Lower leg skin (tissue), 2 donors: ENCODE measurements around the genes AKR1C2 and AKR1C3.

DNA sequence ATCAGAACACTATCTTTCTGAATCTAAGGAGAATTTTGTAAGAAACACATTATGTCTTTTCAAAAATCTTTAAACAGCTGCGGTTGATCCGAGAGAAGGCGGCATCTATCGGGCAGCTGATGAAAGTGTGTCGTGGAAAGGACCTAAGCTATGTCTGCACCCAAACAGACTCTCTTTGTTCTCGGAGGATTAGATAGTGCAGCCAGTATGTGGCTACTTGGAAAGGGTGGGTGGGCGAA lies 509.9 kb upstream of the AKR1E2 start:
- PRO-cap: no peak
- RAMPAGE, long total RNA, 2 experiments: no peak in any of the 2 experiments

DNA sequence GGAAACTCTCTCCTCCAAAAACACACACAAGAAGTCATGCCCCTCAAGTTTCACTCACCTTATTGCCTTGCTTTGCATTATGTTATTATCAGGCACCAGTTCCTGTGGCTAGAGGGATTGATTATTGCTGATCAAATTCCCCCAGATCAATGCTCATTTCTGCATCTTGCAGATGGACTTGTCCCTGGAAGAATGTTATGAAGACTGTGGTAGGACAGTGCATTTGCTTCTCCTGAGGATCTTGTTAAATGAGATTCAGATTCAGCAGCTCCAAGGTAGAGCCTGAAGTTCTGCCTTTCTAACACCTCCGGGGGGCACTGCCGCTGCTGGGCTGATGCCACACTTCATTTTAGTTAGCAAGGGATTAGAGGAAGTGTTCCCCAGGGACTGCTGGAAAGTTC lies 434.5 kb upstream of the AKR1E2 start:
- PRO-cap: no peak
- RAMPAGE, long total RNA, 2 experiments: no peak in any of the 2 experiments

- PRO-cap: no peak
- RAMPAGE, long total RNA, 2 experiments: no peak in any of the 2 experiments
Measured at GRCh38 chr10:4725712-4726473, 100.1 kb upstream of the AKR1E2 start.

DNA sequence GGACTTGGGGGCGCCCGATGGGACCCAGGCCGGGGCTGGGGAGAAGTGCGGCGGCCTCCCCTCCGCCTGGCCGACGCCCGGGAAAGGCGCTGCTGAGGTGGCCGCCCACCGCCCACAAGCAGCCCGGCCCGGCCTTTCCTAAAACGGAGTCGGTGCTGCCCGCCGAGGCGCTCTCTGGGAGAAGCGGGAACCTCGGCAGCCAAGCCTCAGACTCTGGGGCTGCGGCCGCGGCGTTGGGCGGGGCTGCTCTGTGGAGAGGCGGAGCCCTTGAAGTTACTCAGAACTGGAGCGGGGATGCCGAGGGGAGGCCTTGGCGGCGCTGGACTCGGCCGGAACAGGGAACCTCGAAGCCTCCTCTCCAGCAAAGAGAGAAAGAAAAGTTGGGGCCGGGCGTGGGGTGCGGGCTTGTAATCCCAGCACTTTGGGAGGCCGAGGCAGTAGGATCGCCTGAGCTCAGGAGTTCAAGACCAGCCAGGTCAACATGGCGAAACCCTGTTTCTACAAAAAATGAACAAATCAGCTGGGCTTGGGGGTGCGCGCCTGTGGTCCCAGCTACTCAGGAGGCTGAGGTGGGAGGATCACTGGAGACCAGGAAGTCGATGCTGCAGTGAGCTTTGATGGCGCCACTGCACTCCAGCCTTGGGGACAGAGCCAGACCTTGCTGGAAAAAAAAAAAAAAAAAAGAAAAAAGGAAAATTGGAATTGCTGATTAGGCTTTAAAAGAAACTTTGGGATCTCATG lies 574 bp downstream of the AKR1E2 start:
- PRO-cap: bidirectional peak, plus-strand start at position 280 of the sequence, minus-strand start at position 208 of the sequence
- RAMPAGE, long total RNA, 2 experiments: no peak in any of the 2 experiments

DNA sequence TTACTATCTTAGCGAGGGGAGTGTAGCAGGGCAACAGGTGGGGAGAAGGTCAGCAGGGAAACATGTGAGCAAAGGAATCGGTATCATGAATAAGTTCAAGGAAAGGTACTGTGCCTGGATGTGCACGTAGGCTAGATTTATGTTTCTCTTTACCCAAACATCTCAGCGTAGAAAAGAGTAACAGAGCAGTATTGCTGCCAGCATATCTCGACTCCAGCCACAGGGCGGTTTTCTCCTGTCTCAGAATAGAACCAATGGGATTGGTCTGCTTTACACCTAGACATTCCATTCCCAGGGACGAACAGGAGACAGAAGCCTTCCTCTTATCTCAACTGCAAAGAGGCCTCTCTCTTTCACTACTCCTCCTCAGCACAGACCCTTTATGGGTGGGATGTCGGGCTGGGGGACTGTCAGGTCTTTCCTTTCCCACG lies 60.1 kb upstream of the AKR1C1 start:
- PRO-cap: no peak
- RAMPAGE, long total RNA, 2 experiments: no peak in any of the 2 experiments

DNA sequence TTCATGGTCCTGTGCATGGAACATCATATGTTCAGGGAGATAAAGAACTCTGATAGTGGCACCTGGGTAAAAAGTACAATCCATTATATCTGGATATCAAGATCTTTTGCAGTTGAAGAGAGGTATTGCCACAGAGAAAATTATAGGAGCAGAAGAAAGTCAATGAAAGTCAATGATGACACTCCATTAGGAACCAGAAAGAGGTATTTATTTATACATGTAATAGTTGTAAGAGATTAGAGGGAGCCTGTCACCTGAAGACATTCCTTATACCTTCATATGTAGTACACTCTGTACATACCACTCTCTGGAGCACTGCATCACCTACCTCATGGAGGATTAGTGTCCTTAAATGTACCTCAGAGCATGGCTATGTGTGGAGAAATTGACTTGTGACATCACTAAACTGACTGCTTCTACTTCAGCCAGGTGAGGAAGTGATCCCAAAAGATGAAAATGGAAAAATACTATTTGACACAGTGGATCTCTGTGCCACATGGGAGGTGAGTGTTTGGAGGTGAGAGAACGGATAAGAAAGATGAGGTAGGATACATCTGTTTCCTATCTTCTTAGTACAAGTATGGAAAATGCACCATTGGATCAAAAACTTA lies 4.8 kb downstream of the AKR1C1 start:
- PRO-cap: no peak
- RAMPAGE, long total RNA, 2 experiments: no peak in any of the 2 experiments

GRCh38 chr10:4982544-4983241 lies 19.5 kb downstream of the AKR1C1 start:
- PRO-cap: no peak
- RAMPAGE, long total RNA, 2 experiments: no peak in any of the 2 experiments

GRCh38 chr10:5003416-5004089 lies at the start of gene AKR1C2:
AKR1C2 (minus strand) TSS chr10:5003857.
- PRO-cap: unidirectional peak, minus-strand start at chr10:5003617; unidirectional peak, minus-strand start at chr10:5003860
- RAMPAGE, long total RNA, 2 experiments: start-site peak on the minus strand in 2 of 2 experiments, at chr10:5003850-5003860 at its widest, 36 to 55 reads per replicate

DNA sequence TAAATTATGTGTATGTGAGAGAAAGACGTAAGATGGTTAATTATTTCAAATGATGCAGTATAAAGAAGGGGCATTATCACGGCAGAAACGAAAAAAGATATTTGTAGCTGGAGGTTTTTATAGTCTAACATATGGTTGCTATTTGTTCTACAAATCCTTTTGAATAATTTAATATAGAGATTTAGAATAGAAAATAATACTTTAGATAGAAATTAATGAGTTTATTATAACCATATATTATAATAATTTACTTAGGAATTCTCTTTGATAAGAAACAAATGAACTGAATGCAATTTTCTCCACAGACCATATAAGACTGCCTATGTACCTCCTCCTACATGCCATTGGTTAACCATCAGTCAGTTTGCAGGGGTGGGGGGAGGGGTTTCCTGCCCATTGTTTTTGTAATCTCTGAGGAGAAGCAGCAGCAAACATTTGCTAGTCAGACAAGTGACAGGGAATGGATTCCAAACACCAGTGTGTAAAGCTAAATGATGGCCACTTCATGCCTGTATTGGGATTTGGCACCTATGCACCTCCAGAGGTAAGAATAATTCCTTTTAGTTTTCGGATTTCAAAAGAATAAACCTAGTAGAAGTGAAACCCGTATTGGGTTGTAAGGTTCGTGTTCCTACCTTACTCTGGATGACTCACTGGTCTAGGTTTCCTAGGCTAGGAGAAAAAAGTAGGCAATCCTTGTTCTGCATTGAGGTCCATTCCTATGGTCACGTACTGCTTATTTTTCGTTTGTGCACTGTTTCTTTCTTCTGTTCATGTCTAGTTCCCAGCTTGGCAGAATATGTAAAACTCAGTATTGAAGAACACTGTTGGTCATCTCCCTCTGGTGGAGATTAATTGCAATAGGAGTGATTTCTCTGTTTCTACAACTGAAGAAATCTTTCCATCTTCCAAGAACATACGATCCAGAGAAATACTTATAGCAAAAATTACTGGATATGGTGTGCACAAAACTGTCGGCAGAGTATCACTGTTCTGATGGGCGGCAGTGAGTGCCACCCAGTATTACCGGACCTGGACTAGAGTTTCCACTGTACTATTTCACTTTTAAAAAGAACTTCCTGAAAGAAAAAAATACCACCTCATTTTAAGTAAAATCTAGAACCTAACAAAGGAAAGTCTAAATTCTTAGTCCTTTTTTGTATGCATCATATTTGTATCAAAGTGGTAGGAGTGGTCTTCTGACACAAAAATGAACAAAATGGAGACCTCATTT lies at the start of gene AKR1C3:
AKR1C3 (plus strand) TSS at position 430 of the 1,234 bp plus-strand sequence.
- PRO-cap: no peak
- RAMPAGE, long total RNA, 2 experiments: start-site peak on the plus strand in 2 of 2 experiments, centred at positions 420 to 437 of the sequence, 71 to 108 reads per replicate

DNA sequence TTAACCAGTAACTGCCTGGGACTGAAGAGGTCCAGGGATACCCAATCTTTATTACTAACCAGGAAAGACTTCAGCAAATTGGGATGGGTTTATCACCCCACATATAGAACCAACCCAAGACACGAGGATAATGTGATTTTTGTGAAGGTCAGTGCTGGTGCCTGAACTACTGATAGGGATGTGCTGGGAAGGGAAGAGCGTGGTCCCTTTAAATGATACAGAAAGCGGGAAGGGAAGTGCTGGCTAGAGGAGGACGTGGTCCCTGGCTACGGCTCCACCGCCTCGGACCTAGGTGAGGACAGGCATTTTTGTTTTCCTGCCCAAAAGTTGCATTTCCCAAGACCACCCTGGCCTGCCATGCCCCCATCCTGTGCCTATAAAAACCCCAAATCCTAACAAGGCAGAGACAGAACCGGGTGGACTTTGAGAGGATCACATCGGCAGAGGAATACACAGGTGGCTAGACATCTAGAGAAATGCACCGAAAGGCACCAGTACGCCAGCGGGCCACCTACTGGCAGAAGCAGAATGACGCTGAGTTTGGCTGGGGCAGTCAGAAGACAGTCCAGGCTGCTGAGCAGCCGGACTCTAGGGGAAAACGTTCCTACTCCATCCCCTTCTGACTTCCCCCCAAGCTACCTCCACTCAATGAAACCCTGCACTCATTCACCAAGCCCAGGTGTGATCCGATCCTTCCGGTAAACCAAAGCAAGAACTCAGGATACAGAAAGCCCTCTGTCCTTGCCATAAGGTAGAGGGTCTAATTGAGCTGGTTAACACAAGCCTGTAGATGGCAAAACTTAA lies 2.7 kb downstream of the AKR1C4 start:
- PRO-cap: no peak
- RAMPAGE, long total RNA, 2 experiments: no peak in any of the 2 experiments

DNA sequence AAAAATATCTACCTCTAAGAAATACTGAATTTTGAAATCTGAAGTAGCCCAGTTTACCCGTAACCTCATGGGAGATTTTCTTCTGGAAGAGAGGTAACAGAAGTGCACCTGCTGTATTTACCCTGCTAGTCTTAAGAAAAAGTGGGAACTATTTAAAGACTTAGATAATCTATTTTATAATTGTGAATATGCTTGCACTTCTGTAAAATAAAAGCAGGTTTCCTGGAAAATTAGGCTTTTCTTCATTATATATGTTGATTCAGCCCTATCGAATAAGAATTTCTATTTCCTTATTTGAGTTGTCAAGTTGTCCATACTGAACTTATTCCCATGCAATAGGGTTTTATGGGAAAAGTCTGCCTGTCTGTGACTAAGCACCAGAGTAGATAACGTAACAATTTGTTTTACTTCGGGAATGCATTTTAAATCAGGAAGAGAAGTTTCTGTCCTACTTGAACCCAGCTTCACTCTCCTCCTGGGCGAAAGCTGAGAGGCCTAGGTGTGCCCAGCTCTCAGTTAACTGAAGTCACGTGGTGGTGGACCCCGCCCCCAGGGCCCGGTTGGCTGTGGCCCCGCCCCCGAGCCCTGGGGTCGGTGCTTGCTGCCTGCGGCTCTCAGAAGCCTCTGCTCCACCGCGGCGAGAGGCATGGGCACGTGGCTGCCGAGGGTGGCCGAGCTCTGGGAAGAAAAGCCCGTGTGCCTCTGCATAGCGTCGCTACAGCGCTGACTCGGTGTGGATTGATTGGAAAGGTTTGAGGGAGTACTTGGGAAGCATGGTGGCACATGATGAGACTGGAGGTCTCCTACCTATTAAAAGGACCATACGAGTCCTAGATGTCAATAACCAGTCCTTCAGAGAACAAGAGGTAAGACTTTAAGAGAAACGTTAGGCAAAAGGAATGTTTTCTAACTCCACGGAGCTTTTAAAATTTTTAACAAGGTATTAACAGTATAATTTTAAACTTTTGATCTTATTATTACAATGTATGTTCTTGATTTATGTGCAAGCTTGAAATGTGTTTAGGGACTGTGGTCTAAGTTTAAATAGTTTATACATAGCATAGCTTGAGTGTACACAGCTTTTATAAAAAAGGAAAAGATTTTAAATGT lies 34.0 kb downstream of the NET1 start:
- PRO-cap: bidirectional peak, plus-strand start at position 627 of the sequence, minus-strand start at position 477 of the sequence
- RAMPAGE, long total RNA, 2 experiments: start-site peak on the plus strand in 1 of 2 experiments, centred at position 626 of the sequence, 93 reads per replicate

DNA sequence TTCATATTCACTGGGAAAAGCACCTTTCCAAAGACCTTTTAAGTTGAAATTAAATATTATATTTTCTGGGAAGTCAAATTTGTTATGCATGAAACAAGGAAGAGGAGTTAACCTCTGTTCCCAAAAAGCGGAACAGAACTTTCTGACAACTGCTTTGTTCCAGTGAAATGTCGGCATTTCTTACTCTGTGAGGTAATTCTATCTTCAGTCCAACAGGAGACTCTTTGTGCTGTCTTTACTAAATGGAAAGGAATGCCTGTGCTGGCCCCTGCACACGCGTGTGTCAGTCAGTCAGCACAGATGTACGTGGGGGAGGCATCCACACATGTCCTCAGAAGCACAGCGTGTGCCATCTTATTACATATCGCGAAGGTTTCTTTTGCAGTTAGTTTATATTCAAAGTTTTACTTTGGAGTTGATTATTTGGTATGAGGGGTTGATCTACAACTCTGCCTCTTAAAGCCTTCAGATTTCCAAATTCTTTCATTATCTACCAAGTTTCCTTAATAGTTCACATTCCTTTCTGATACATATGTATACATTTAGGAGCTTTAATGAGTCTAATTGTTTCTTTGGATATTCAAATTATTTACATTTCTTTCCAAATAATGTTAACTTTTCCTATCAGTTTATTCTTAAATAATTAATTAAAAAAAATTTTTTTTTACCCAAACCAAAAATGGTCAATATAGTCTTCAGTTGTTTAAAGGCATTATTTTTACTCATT lies 37.6 kb downstream of the NET1 start:
- PRO-cap: no peak
- RAMPAGE, long total RNA, 2 experiments: no peak in any of the 2 experiments

GRCh38 chr10:5456471-5457186 lies 42.7 kb downstream of the CALML5 start:
- PRO-cap: no peak
- RAMPAGE, long total RNA, 2 experiments: no peak in any of the 2 experiments

DNA sequence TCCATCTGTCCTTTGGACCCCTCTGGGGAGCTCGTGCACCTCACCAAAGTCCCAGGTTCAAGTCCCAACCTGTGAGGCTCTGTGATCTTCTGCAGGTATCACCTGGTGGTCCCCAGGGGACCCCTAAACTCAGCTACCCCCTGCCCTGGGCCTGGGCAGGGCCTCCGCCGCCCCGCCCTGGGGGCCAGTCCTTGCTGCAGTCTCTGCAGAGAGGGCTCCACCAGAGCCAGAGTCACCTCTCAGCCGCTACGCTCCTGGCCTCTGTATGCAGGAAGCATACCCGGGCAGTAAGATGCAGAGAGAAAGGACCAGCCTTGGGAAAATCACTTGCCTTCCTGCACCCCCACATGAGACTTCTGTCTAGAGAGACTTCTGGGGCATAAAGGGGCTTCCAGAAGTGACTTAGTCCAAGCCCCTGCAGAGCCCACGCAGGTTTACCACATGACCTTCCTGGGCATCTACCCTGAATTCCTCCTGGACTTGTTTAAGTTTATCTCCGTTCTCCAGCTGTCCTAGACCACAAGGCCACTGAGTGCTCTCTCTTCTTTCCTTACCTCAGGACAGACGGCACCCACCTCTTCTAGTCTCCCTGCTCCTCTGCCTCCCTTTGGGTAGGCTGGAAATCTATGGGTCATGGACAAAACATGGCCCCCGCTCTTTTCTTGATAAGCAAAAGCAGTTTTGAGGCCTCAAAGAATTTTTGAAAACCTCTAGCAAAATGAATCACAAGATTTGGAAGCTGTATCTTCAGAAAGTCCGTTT lies 21.2 kb downstream of the CALML5 start:
- PRO-cap: no peak
- RAMPAGE, long total RNA, 2 experiments: no peak in any of the 2 experiments

DNA sequence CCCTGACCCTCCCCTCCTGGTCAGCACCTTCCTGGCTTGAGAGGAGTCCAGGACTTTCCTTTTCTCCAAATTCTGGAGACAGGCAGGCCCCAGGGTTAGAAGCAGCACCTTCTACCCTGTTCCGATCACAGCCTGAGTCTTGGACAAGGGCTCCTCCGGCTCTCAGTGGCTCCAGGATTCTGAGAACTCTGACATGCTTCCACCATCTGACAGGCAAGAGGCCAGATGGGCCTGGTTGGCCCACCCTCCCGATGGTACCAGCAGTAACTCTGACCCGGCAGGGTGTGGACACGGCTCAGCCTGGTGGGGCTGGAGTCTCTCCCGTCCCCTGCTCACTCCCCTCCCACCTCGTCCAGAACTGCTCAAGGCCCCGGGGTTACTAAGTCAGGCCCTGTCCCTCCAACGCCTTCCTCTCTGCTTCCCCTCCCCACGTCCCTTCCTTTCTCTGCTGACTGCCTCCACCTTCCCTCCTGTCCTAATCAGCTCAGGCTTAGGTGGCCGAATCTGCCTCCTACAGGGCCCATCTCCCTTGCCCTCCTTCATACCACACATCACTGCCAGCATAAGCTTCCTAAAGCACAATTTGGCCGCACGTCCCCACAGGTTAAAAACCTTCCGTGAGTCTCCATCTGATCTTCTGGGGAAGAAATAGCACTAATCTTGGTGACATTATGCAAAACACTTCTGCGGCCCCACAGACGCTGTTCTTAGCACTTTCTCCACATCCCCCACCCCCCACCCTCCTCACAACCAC lies 12.5 kb downstream of the CALML5 start:
- PRO-cap: no peak
- RAMPAGE, long total RNA, 2 experiments: no peak in any of the 2 experiments

DNA sequence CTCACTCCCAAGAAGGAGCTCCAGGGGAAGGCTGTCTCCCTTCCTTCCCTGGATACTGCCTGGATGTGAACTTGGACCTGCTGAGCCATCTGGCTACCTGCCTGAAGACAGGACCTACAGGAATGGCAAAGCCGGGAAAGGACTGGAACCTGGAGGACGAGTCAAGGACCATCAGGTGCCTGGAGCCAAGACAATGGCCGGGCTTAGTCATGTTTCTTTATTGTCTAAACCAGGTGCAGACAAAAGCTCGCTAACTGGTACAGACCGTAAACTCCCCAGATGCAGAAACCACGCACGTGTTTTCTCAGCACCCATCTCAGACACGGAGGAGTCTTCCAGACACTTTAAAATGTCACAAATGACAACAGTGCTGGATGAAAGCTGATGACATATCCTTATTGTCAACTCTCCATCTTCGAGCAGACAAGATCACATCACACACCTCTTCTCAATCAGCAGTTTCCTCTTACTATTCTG lies 12.1 kb downstream of the ASB13 start:
- PRO-cap: no peak
- RAMPAGE, long total RNA, 2 experiments: no peak in any of the 2 experiments

GRCh38 chr10:5712606-5713337 lies 28.1 kb downstream of the TASOR2 start:
- PRO-cap: no peak
- RAMPAGE, long total RNA, 2 experiments: no peak in any of the 2 experiments

DNA sequence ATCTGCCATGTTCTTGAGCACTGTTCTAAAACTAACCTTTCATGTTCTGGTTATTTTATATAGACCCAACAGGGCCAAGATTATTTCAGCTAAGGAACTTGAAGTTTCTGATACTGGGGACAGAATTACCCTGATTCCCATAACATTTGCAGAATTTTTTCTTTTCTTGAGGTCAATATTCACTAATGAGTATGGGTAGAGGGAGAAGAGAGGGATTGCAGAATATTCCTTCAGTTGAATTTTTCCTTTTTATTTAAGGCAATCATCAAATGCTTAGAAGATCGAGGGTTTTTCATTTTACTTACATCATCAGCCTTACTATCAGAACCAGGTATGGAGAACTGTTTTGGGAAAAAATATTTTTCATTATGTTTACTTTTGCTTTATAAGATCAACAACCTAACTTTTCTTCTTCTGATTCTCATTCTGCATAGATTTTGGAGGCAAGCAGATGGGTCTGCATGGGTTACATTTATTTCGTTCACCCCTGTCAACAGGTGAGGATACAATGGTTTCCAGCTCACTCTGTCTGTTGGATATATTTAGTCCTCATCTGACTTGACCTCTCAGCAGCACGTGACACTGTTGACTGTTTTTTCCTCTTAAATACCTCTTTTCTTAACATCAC lies 42.1 kb downstream of the TASOR2 start:
- PRO-cap: no peak
- RAMPAGE, long total RNA, 2 experiments: no peak in any of the 2 experiments

DNA sequence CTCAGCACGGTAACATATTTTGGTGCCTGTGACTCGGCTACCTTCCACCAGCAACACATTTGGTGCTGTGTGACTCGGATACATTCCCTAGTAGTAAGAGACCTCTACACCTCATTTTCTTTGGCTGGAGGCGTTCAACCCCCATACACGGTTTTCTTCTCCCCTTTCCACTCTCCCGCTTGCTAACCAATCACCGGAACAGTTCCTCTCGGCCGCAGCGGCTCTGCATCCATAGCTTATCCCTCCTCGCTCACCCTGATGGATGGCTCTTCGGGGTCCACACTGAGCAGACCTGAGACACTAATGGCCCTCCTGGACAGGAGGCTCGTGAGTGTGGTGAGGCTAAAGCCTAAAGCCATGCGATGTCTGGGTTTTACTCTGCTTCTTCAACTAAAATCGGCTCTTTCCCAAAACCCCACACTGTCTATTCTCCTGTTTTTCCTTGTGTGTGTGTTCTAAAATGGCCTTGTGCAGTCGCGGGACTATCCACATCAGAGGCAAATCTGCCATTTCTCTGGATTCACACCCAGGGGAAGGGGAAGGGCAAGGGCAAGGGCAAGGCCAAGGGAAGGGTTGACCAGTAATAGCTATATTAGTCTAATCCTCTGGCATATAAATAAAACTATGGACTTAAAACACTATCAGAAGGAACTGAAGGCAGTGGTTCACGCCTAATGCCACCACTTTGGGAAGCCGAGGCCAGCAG lies 38.7 kb downstream of the GDI2 start:
- PRO-cap: no peak
- RAMPAGE, long total RNA, 2 experiments: no peak in any of the 2 experiments

GRCh38 chr10:5785706-5786159 lies 27.5 kb downstream of the GDI2 start:
- PRO-cap: no peak
- RAMPAGE, long total RNA, 2 experiments: no peak in any of the 2 experiments